Urinary bladder (tissue), 3 donors: ENCODE measurements around a stretch of chr9.

DNA sequence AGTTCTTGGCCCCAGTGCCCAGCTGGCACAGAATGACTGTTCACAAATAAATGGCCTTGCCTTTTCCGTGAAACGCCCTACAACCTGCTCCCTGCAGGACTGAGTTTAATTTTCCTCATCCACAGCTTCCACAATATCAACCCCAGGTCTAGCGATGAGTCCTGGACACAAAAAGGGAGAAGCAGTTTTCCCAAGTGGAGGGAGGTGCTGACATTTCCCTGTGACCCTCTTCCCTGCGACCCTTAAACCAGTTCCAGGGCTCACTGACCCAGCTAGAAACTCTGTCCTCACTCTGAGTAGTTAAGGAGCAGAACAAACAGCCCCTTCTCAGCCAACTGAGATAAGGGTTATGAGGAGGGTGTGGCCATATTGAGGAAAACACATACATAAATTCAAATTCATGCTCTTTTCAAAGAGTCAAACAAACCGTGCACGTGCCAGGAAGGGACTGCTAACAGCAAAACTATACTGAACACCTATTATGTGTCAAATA lies 4.8 kb upstream of the AKNA start:
- PRO-cap: no peak
- RAMPAGE, long total RNA: no peak

GRCh38 chr9:114396613-114397454 lies 9.1 kb upstream of the AKNA start:
- PRO-cap: no peak
- RAMPAGE, long total RNA: no peak

DNA sequence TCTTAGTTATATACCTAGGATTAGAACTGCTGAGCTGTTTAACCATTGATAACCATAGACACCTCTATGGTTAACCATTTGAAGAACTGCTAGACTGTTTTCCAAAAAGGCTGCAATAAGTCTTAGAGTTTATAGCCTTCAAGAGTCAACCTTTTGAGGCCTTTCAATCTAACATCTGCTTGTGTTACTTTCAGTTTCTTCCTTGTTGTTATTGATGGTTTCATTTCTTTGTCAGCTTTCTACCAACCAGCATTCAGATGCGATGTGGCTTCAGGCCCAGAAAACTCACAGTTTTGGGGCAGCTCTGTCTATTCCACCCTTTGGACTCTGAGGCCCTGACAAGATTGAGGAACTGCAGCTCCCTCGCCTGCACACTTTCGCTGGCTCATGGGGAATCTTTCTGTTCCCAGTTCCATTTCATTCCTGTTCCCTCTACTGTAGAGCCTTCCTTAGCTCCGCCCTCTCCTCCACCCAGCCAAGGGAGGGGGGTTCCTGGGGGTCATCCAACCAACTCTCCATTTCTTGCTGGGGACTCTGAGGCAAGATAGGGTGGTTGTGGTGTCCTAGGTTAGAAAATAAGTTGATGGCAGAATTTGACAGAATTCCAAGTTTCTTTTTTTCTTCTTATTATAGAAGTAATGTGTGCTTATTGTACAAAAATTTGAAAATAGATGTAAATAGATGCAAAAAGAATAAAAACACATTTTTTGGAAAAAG lies 13.4 kb upstream of the WHRN start:
- PRO-cap: no peak
- RAMPAGE, long total RNA: no peak

DNA sequence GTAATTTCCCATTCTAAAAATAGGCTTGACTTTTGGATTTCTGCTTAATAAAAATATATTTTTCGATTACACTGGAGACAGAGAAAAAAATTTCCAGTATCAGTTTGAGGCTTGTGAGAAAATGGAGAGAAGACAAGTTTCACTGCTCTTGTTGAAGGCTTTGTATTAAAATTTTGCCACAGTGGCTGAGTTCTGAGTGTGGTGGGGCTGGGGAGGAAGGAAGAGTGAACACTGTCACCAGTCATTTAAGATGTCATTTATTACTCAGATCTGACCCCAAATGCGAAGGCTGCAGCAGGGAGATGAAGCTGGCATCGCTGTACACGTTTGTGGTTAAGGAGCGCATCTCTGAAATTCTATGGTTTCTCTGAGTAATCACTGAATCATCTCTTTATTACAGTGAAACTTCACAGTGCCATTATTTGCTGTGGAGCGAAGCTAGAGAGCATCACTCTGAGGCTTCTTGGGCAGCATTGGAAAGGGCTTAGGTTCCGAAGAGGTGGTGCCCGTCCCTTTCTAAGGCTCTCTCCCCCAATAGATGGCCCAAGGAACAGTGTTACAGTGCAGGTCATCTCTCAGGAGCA lies 9.0 kb upstream of the TEX48 start:
- PRO-cap: no peak
- RAMPAGE, long total RNA: no peak

DNA sequence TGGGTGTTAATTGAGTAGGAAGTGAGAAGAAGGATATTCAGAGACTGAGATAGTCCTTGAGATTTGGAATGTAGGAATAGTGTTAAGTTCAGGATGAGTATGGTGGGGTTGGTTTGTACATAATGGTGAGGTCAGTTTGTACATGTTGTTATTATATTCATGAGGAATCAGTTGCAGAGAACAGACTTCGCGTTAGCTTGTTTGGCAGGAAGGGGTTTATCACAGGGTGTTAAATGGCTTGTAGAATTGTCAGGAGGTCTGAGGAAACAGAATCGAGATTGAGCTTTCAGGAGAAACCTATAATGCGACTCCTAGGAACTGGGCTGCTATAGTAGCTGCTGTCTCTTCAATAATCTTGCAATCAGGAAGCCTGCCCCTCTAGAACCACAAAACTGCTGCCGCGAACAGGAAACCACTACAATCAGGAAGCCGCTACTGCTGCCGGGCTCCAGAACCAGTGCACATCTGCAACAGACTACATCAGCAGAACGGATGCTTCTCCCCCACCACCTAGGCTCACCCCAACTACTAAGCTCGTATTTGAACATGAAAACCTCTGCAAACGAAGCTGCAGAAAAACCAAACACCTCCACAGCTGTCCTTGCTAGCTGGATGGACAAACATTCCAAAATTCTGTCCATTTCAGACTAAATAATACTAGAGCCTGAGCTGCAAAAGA lies 31.7 kb downstream of the TNFSF8 start:
- PRO-cap: no peak
- RAMPAGE, long total RNA: no peak

DNA sequence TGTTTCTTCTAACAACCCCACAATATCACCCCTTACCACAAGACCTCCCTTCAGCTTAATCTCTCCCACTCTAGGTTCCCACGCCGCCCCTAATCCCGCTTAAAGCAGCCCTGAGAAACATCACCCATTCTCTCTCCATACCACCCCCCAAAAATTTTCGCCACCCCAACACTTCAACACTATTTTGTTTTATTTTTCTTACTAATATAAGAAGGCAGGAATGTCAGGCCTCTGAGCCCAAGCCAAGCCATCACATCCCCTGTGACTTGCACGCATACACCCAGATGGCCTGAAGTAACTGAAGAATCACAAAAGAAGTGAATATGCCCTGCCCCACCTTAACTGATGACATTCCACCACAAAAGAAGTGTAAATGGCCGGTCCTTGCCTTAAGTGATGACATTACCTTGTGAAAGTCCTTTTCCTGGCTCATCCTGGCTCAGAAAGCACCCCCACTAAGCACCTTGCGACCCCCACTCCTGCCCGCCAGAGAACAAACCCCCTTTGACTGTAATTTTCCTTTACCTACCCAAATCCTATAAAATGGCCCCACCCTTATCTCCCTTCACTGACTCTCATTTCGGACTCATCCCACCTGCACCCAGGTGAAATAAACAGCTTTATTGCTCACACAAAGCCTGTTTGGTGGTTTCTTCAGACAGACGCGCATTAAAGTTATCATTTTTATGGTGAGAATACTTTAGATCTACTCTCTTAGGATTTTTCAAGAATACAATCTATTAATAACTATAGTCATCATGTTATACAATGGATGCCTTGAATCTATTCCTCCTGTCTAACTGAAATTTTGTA lies 360.5 kb upstream of the TNC start:
- PRO-cap: no peak
- RAMPAGE, long total RNA: no peak

DNA sequence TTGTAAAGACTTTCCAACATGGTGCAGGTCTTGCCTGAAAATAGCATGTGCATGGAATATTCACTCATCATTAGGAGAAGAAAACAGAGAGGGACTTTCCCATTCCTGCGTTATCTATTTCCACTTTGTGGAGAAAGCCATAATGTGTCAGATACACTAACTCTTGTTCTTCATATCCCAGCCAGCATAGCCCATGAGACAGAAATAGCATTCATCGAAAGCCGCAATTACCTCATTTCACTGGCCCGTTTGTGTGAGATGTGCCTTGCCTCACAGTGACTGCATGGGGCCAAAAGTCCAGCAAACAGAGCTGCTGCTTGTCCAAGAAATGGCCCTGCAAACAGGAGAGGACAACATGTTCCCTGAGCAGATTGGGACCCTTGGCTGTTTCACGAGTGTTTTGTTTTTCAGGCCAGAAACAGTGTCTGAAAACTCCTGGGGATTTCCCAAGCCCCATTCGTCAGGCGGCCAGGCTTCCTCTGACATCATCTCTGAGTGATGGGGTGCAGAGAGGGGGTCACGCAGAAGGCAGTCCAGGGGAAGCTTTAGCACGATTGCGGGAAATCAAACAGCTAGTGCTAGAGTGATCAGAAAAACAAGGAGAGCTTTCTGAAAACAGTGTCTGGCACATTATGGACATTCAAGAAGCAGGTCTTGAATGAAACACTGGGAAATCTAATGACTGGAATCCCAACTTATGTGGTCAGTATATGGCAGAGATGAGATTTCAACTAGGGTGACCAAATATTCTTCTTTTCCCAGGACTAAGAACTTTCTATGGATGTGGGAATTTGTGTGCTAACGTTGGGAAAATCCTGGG lies 503.5 kb upstream of the PAPPA start:
- PRO-cap: no peak
- RAMPAGE, long total RNA: no peak

DNA sequence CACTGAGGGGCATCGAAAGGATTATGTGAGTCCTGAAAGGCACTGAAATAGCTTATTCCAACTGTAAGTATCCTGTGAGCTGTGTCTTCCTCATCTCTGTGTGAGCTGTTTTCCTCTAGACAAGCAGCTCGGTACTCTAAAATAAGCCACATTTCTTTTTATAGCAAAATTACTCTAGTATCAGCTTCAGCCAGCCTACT lies 484.8 kb upstream of the PAPPA start:
- PRO-cap: no peak
- RAMPAGE, long total RNA: no peak

- PRO-cap: no peak
- RAMPAGE, long total RNA: no peak
Measured at GRCh38 chr9:115944532-115945281, 208.9 kb upstream of the PAPPA start.

GRCh38 chr9:116504103-116504457 lies 183.0 kb upstream of the TRIM32 start:
- PRO-cap: no peak
- RAMPAGE, long total RNA: no peak

GRCh38 chr9:116756916-116757318 lies 69.8 kb downstream of the TRIM32 start:
- PRO-cap: unidirectional peak, minus-strand start at chr9:116757085
- RAMPAGE, long total RNA: no peak

DNA sequence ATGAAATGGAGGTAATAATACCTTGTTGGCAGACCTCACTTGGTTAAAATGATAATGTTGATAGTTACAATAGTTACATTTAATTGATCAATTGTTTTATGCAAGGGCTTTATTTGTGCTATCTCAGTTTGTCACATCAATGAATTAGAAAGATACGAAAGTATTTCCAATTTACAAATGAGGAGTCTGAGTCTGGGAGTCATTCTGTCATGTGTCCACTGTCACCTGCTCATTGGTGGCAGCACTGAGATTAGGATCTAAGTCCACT lies 14.9 kb downstream of the TLR4 start:
- PRO-cap: no peak
- RAMPAGE, long total RNA: no peak

DNA sequence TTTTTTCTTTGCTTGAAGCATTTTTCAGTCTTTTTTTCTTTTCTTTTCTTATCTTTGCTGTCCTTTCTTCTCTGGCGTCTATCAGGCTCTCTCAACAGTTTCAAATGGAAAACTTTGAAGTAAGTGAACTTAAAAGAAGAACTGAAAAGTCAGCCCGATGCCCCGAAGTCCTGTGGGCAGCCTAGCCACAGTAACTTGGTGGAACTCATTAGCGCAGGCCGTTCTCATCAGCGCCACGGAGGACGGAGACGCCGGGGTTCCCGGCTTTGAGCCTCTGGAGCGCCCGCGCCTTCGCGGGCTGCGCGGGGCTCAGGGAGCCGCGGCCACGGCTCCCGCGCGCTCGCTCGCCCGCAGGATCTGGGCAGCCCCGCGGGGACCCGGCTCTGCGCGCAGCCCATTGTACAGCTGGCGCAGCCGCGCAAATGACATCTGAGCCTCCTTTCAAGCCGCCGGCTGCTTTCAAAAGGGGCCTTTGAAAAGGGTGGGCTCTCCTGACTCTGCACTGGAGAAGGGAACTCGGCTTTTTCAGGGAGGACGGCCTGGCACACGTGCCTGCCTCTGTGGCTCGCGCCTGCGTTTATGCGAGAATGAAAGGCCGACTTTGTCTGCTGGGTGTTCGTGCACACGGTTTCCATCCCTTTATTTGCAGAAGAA lies 40.7 kb downstream of the TLR4 start:
- PRO-cap: no peak
- RAMPAGE, long total RNA: no peak

- PRO-cap: no peak
- RAMPAGE, long total RNA: no peak
Measured at GRCh38 chr9:119555930-119556746, 186.9 kb upstream of the BRINP1 start.

DNA sequence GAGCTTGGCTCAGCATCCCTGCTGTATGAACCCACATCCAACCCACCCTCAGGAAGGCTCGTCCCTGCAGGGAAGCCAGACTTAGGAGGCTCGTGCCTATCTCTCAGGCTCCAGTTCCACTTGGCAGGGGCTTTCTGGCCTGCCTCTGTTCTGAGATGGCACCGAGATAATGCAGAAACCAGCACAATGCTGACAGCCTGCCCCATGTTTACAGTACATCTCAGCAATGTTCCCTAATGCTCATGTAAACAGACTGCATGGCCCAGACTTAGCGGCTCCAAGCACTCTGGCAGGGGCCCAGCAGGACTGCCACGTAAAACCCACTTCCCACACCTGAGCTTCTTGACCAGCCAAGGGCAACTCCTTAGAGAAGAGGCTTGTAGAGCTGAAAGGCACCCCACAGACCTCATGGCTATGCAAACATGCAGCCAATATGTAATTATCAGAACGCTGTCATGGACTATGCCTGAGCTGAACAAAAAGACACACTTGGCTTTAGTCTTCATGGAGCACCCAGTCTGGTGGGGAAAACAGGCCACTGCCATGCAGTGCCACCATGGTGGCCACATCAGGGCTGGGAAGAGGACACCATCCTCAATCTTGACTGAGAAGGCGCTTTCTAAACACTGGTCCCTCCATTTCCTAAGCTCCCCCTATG lies 499.6 kb upstream of the BRINP1 start:
- PRO-cap: no peak
- RAMPAGE, long total RNA: no peak

DNA sequence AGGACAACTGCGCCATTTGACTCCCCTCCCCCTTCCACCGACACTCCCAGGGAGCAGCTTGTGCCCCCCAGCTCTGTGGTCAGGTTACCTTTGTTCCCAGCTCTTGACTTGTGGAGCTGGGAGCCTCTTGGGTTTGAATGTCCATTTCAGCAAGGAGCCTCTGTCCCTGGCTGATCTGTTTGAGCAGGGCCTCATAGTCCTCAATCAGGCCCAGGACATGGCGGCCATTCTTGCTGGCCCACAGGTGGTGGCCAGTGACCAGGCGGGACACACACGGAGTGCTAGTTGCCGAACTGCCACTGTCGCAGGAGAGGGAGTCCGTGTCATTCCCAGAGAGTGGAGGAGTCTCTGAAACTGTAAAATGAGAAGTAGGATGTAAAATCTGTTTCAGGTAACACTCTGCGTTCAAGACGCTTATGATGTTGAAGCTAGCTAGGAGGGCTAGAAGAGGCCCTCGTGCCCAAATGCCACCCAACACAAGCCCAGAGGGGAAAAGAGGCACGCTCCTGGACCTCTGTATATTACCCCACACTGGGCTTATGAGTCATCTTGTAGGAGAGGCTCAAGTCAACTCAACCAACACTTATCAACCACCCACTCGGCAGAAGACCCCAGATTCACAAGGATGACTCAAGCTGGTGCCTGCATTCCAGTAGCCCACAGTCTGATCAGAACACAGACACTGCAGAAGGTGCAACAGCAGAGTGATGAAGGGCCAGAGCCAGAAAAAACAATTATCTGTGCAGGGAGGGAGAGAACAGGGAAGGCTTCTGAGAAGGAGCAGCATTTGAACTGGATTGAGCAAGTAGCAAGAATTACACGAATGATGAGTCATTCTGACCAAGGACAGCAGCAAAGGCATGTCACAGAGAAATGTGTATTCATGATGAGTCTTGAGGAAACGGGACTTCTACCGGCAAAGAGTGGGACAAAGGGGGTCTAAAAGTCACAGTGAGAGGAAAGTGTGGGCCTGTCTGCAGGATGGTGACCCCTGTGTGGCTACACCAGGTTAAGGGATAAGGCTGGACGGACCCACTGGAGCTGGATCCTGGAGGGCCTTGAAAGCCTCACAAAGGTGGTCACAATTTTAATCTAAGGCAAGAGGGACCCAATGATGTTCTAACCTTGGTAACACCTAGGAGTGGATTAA lies 176.9 kb downstream of the CDK5RAP2 start:
- PRO-cap: no peak
- RAMPAGE, long total RNA: no peak

GRCh38 chr9:120432450-120432921 lies 147.5 kb downstream of the CDK5RAP2 start:
- PRO-cap: no peak
- RAMPAGE, long total RNA: no peak

- PRO-cap: no peak
- RAMPAGE, long total RNA: no peak
Measured at GRCh38 chr9:120480511-120481203, 99.3 kb downstream of the CDK5RAP2 start.

DNA sequence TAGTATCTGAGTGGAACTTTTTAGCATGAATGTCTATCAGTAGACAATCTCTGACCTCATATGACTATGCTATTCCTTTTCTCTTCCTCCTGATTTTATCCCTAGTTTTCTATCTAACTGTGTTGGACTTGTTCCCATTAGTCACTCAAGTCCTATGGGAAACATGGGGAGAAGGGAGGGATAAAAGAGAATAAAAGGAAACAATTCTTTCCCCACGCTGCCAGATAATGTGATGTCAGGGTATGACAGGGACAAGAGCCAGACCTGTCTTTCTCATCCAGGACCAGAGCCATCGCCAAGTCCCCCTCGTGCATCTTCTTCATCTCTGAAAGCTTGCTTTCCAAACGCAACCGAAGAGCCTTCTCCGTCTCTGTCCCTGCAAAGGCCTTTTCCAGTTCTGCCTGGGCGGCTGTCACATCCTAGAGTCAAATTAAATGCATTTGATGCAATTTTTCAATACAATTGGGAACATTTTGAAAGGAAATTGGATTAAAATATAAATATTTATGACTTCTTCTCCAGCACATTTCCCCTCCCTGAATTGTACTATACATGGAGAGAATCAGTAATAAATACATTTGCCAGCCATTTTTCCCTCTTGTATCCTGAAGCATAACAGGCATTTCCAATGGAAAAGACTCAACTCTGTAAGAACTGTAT lies 43.7 kb downstream of the CDK5RAP2 start:
- PRO-cap: no peak
- RAMPAGE, long total RNA: no peak

DNA sequence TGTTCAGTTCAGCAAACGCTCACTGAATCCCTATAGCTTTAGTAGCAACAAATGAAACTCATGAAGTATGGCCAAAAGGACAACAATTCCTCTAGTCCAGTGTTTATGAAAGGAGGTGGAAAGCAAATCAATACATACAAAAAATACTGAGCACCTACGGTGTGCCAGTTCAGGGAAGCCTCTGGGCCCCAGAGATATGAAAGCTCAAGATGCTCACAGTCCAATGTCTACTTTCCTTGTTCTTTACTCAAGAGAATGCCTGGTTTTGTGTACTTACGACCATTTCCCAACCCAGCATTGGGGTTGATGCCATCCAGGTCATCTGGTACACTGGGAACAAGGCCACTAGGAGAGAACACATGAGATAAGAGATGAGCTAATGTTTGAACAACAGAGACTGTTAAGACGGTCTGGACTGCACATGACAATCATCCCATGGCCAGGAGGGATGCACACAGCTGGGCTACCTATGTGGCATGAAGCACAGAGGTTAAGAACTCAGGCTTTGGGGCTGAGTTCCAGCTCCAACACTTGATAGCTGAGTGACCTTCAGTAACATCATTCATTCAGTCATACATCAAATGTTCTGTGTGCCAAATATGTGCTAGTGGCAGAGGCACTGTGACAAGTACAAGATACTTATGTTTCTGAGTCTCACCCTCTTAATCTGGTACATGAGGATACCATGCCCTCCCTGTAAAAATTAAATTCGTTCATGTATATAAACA lies 8.1 kb downstream of the CDK5RAP2 start:
- PRO-cap: no peak
- RAMPAGE, long total RNA: no peak